Retinal pigment epithelial cell (primary cell): ENCODE measurements around a stretch of chr5.

DNA sequence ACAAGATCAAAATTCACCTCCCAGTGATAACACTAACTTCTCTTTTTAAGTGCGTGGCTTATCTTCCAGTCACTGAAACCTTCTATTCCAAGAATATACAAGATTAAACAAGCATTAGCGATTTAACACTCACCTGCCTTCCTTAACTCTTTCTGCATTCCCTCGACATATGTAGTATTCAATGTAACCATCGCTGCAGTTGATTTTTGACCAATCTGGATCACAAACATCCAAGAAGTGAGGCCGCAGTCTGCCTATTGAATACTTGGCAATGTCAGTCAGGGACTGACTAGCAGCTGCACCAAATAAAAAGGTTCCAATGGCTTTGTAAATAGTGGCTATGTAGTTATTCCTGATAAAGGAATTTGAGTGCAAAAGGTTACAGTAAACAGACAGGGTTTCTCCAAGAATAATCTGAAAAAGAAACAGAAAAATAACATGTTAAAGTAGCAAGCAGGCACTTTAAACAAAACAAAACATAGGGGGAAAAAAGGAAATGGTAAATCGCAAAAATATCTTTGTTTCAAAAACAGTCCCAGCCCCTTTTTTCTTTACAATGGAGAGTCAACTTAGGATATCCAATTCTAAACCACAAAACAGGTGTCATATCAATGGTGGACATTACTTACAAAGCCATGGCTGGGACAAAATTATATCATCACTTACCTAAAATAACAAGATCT lies 66.9 kb downstream of the PLPP1 start:
- RRBS = no CpG with 5 or more reads among the region's 6 CpGs

GRCh38 chr5:55484266-55485065 lies 50.3 kb downstream of the PLPP1 start:
- RRBS = no CpG with 5 or more reads among the region's 4 CpGs

DNA sequence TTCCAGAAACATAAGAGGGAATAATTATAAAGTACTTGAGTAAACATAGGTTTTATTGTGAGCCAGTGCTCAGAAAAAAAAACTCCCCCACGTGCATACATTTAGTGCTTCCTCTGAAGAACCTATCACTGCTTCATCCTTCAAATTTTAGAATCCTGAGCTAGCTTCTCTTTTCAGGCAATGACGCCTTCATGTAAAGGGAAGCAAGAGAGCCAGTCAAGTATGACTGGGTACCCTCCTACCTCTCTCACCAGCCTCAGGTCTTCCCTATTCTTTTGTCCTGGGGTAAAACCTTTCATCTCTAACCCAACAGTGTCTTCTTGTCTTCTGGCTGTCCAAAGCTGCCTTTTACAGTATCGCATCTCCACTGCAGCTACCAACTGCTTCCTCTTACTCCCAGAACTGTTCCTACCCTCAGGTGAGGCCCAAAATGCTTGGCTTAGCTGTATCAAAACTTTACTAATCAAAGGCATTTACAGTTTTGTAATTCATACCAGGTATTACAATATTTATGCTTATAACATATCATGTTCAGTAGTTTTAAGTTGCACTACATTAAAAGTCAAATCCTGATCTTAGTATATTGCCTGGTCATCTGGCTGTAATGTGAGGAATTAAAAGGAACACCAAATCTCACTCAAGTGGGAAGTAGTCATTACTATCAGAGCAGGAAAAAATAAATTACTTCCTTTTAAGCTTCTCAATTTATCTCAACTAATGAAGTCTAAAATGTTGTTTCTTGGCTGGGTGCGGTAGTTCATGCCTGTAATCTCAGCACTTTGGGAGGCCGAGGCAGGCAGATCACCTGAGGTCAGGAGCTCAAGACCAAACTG lies 31.8 kb downstream of the PLPP1 start:
- RRBS = no CpG with 5 or more reads among the region's 5 CpGs

GRCh38 chr5:55517711-55518278 lies 17.0 kb downstream of the PLPP1 start:
- RRBS = no CpG with 5 or more reads among the region's 8 CpGs

DNA sequence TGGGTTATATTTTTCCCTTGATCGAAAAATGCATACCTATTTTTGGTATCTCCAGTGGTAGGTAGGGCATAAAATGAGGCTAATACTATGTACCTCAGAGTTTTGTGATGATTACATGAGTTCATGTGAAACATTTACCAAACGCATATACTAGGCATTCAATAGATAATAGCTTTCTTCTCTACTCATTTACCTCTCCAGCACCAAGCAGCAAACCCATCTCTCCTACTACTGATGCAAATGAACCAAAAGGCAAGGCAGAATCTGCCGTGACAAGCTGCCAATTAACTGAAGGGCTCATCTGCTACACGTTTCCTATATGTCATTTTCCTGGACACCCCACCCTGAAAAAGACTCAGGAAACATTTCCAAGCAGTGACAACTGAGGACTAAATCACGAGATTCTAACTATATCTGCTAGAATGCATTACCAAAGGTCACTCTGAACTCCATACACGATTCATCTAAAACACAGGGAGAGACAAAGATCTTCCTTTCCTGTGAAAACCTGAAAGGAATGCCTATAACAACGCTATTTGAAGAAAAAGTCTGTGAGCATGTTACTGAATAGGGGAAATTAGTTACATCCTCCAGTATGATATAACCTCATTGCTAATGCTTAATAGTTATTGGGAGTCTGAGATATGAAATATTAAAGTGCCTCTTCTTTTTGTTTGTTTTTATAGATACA lies 12.9 kb downstream of the PLPP1 start:
- RRBS = no CpG with 5 or more reads among the region's 7 CpGs

DNA sequence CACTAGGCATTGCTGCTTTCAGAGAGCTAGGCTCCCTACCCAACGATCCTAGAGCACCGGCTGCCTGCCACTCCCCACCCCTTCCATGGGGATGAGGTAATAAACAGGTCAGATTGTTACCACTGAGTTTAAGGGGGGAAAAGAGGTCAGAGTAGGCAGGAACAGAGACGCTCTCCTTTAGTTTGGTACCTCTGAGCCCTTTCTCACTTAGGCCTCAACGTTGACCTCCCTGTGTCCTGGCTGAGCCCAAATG lies 462 bp upstream of the PLPP1 start:
- RRBS = no CpG with 5 or more reads among the region's 4 CpGs

- RRBS = no CpG with 5 or more reads among the region's 4 CpGs
Observed at GRCh38 chr5:55577399-55577774, 42.6 kb upstream of the PLPP1 start.

GRCh38 chr5:55853289-55853708 lies 2.1 kb downstream of the IL31RA start:
- RRBS = no CpG with 5 or more reads among the region's 2 CpGs

GRCh38 chr5:55868680-55869158 lies 17.6 kb downstream of the IL31RA start:
- RRBS = no CpG with 5 or more reads among the region's 1 CpG

DNA sequence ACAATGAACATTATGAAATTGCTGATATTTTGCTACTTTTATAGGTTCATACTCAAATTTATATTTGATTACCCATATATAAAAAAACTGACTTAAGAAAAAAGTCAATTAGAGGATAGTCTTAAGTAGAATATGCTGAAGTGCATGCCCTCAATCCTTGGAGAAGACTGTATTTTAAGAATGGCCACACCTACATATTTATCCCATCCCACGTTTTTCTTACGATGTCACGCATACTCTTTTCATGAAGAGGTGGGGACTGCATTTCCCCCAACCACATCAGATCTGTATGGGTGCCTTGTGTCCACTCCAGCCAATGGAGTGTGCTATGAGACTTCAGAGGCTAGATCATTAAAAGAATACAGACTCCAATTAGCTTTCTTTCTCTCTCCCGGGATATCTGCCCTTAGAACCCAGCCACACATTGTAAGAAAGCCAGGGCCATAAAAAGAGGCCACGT lies 21.7 kb downstream of the IL6ST start:
- RRBS = no CpG with 5 or more reads among the region's 5 CpGs

DNA sequence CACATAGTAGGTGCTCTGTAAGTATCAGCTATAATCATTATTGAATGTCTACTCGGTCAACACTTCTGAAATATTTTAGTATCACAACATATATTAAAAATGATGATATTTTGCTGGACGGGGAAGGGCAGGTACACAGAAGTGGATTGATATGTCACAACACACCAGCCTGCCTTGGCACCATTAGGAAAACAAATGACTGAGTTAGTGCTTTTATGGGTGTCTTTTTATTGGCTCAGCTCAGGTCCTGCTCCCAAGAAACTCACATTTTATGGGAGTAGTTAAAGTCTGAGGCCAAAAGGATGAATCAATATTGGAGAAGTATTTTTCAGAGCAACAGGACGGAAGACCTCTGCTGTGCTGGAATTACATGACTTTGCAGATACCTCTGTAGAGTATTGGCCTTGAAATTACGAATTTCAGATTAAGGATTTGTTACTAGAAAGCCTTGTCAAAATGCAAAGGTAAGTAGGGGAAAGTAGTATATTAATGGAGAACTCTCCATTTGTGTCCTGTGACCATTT lies 2.1 kb upstream of the IL6ST start:
- RRBS = no CpG with 5 or more reads among the region's 4 CpGs

DNA sequence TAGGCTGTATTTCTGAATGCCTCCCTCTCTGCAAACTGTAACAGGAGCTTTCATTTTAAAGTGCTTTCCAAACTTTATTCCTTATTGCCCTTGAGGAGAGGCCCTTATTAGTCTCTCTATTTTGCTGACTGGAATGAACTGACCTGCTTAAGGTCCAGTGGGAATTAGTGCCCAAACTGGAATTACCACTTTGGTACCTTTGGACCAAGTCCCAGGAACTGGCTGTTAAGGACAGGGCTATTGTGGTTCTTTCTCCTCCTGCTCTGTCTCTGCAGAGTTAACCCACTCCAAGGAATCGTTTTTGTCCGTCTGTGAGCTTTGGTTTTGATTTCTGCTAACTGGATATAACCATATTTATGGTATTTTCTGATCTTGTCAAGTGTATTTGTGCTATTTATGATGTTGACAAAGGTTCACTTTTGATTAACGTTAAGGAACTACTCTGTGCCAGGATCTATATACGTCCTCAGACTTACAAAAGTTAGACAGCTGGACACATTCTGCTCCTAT lies 189.0 kb upstream of the ANKRD55 start:
- RRBS = no CpG with 5 or more reads among the region's 4 CpGs

- RRBS = no CpG with 5 or more reads among the region's 10 CpGs
Observed at GRCh38 chr5:56490871-56491421, 257.8 kb upstream of the ANKRD55 start.

DNA sequence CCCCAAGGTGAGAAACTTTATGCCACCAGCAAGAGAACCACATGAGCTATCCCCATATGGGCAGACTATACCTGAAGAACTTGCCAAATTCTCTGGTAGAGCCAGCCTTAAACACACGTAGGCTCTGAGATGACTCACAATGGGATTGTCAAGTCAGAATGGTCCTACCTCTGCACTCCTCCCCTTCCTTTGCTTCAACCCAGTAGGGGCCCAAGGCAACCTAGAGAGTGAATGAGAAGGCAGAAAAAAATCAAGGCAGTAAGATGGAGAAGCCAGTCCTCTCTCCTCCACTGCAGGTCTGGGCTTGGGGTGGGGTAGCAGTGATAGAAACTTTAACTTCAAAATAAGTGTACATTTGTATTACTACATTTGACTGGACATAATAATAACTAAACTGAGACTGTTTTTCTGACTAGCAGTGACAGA lies 204.9 kb upstream of the MAP3K1 start:
- RRBS = no CpG with 5 or more reads among the region's 1 CpG

DNA sequence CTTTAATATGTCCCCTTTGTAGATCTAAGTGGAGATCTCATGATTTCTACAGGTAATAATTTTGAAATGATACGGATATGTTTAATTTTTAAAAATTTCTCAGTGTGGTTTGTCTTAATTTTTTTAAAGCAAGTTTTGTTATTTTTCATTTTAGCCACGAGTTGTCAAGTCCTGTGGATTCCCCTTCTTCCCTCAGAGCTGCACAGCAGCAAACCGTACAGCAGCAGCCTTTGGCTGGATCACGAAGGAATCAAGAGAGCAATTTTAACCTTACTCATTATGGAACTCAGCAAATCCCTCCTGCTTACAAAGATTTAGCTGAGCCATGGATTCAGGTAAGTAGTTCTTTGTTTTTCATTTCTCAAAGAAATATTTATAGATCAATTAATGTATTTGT lies 36.7 kb upstream of the SETD9 start:
- RRBS = no CpG with 5 or more reads among the region's 4 CpGs

- RRBS = no CpG with 5 or more reads among the region's 3 CpGs
Observed at GRCh38 chr5:56917299-56917881, 8.0 kb downstream of the SETD9 start.

DNA sequence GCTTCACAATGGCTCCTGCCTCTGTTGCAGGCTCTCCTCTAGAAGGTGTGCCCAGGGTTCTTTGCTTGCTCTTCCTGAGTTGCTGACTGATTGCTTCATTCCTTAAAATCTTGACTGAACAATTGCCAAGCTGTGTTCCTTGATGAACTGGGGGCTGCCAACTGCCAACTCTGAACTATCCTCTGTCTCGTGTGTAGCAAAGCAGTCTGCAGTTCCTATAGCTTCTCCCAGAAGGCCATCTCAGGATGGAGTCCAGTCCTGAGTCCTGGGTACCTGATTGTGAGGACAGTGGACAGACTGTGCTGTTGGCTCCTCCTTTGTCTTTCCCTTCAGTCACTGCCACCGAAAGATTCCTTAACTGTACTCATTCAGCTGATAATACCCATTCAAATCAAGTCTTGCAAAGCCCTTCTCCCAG lies 131.6 kb downstream of the GPBP1 start:
- RRBS = no CpG with 5 or more reads among the region's 2 CpGs

DNA sequence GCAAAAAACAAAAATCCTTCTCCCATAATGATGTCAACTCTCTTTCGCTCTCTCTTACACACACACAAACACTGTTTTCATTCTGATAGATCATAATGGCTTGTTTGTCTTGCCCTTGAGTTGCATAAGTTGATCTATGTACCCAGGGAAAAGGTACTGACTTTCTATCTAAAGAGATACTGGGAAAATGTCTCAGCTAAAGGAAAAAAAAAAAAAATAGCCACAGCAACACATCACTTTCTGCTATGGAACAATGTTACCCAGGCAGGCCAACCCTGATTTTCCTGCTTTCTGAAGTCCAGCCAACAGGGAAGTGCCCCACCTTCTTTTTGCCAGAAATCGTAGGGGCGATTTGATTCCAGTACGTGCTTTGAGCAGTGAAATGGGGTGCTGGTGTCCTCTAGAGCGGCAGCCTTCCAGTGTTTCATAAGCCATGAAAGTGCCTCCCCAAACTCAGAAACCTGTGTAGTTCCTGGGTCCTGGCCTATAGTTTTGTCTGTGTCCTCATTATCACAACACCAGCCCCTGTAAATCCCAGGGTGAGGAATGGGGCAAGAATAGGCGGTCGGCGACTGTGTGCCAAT lies 212.7 kb upstream of the ACTBL2 start:
- RRBS = no CpG with 5 or more reads among the region's 8 CpGs